Osteoblast (primary cell): ENCODE results near the gene C1QC.

DNA sequence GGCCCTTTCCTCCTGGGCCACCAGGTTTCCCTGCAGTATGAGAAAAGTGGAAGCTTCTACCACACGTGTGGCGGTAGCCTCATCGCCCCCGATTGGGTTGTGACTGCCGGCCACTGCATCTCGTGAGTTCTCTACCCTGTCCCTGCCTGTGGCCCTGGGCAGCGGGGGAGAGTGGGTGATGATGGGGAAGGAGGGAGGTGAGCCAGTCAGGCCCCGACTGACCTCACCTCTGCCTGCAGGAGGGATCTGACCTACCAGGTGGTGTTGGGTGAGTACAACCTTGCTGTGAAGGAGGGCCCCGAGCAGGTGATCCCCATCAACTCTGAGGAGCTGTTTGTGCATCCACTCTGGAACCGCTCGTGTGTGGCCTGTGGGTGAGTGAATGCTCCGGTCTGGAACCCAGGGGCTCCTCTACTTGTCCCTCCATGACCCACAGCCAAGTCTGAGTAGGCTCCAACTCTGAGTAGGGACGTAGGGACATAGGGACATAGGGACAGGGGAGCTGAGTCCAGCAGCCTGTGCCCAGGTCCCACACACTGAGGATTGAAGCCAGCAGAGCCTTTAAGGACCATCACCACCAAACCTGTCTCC lies 4.1 kb downstream of the CELA3A start:
- CAGE, long polyA plus RNA = no peak
- RRBS = no CpG with 5 or more reads among the region's 13 CpGs

DNA sequence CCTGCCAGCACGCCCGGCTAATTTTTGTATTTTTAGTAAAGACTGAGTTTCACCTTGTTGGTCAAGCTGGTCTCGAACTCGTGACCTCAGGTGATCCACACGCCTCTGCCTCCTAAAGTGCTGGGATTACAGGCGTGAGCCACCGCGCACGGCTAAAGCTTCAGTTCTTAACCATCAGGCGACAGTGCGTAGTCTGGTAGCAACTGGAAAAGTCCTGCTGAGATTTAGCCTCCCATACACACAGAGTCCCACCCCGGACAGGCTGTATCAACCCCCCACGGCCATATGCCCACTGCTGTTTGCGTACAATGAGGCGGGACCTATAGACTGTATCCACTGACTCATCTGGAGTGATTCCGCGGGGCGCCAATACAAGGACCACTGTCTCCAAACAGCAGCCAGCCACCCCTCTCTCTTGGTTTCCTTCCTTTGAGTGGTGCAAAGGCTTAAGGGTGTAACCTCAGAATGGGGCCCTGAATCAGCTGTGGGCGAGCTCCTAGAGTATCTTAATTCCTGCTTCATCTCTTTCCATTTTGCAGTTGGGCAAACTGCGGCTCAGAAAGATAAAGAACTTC lies 23.4 kb downstream of the CELA3A start:
- CAGE, long polyA plus RNA = start-site peak on the minus strand centred at position 301 of the sequence, 14 bp wide, 16 and 28 reads in 2 replicates
- RRBS = no CpG with 5 or more reads among the region's 20 CpGs

DNA sequence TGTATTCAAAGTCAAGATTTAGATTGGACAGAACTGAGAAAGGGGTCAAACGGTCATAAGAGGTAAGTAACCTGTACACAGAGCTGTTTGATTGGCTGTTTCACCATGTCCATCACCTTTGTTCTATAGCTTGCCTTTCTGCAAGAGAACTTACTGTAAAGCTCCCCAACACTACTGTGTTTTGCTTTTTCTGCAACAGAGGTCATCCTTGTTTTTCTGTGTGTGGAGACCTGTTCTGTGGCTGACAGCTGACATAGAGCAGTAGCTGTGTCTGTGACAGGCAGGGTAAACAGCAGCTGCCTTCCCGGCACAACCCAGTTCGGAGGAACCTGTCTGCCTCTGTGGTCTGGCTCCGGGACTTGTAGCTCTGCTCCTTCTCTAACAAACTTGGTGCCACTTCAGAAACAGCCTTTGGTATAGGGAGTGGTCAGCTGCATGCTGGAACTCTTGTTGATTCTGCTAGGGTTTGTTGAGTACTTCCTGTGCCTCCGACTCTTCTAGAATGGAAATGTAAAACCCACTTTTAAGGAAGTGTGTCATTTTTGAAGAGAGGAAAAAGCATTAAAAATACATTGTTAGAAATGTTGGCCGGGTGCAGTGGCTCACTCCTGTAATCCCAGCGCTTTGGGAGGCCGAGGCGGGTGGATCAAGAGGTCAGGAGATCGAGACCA lies 21.0 kb upstream of the CDC42 start:
- CAGE, long polyA plus RNA = no peak
- RRBS = 67% methylated on average over 3 of the region's 10 CpGs

- CAGE, long polyA plus RNA = no peak
- RRBS = no CpG with 5 or more reads among the region's 5 CpGs
Measured at GRCh38 chr1:22117165-22117679, 25.7 kb downstream of the WNT4 start.

- CAGE, long polyA plus RNA = no peak
- RRBS = no CpG with 5 or more reads among the region's 9 CpGs
Measured at GRCh38 chr1:22262496-22262985, 119.6 kb upstream of the WNT4 start.

DNA sequence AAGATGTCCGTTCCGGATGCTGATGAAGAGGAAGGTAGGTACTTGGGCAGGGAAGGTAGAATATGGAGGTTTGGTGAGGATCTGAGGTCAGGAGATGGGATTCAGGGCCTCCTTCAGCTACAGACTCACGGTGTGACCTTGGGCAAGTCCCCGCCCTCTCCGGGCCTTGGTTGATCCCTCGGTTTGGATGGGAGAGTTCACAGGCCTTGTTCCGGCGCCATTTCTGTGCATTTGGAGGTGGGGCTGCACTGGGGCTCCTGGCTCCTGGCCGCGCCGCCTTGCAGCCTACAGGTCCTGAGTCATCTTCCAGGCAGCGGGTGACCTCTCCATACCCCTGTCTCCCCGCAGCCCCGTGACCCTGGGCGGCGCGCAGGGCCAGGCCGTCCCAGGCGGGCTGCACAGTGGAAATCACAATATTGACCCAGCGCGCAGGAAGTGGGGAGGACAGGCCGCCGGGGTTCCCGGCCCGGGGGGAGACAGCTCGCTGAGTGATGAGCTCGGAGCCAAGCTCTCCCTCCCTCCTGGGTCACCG lies 142.5 kb upstream of the WNT4 start:
- CAGE, long polyA plus RNA = no peak
- RRBS = 97% methylated on average over 2 of the region's 28 CpGs

DNA sequence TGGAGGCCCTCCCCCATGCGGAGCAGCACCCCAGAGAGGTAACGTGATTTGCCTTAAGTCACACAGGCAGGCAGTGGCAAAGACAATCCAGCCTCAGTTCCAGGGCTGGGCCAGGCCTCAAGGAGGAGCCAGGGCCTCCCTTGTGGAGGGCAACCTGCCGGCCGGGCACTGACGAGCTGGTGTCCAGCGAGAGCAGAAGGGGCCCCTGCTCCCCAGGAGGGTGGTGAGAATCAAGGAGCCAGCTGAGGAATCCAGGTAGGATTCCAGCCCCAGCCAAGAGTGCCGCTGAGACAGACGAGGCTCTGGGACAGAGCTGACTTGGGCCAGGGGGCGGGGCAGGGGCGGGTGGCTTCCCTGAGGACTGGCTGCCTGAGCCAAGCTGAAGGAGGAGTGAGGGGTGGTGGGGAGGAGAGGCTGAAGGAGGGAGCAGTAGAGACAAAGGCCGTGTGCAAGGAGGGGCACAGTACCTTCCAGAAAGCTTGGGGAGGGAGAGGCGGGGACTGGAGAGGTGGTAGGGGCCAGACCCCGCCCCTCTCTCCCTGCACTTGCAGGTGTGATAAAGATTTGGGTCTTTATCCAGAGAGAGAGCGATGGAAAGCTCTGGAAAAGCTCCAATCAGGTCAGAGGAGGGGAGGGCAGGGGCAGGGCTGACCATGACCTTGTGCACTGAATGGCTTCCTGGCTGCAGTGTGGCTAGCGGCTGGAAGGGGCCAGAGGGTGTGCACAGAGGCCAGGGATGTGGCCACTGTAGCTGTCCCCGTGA lies 7.0 kb upstream of the EPHA8 start:
- CAGE, long polyA plus RNA = no peak
- RRBS = no CpG with 5 or more reads among the region's 16 CpGs

GRCh38 chr1:22643254-22643914 lies at the start of gene C1QC:
Gene C1QC, plus strand, starts transcription at chr1:22643633.
- CAGE, long polyA plus RNA = no peak
- RRBS = 57% methylated on average over 2 of the region's 10 CpGs

- CAGE, long polyA plus RNA = no peak
- RRBS = no CpG with 5 or more reads among the region's 1 CpG
Measured at GRCh38 chr1:22654226-22654544, 1.1 kb downstream of the C1QB start.

GRCh38 chr1:22659419-22659876 lies 6.4 kb downstream of the C1QB start:
- CAGE, long polyA plus RNA = no peak
- RRBS = no CpG with 5 or more reads among the region's 6 CpGs

GRCh38 chr1:22792461-22793150 lies 82.0 kb downstream of the EPHB2 start:
- CAGE, long polyA plus RNA = no peak
- RRBS = no CpG with 5 or more reads among the region's 6 CpGs

GRCh38 chr1:22831883-22832451 lies 121.3 kb downstream of the EPHB2 start:
- CAGE, long polyA plus RNA = no peak
- RRBS = no CpG with 5 or more reads among the region's 5 CpGs

GRCh38 chr1:23019973-23020474 lies 756 bp downstream of the KDM1A start:
- CAGE, long polyA plus RNA = no peak
- RRBS = under 1% methylated on average over 9 of the region's 29 CpGs

- CAGE, long polyA plus RNA = no peak
- RRBS = 100% methylated on average over 1 of the region's 10 CpGs
Measured at GRCh38 chr1:23081072-23082023, 62.1 kb downstream of the KDM1A start.

DNA sequence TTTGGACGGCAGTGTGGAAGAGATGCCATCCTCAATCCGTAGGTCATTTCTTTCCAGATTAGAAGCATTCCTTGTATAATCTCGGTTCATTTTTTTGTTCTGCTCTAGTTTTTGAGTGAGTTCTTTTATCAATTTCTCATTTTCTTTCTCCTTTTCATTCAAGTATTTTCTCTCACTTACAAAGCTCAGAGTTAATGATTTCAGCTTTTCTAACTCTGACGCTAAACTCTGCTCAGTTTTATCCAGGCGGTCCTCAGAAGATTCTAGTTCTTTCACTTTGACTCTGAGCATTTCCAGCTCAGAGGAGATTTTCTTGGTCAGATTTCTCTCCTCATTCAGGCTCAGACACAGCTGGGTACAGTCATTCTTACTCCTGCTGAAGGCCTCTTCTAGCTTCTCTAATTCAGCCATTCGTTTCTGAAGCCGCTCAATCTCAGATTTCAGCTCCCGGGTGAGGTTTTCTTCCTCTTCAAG lies 74.3 kb downstream of the KDM1A start:
- CAGE, long polyA plus RNA = no peak
- RRBS = no CpG with 5 or more reads among the region's 8 CpGs

DNA sequence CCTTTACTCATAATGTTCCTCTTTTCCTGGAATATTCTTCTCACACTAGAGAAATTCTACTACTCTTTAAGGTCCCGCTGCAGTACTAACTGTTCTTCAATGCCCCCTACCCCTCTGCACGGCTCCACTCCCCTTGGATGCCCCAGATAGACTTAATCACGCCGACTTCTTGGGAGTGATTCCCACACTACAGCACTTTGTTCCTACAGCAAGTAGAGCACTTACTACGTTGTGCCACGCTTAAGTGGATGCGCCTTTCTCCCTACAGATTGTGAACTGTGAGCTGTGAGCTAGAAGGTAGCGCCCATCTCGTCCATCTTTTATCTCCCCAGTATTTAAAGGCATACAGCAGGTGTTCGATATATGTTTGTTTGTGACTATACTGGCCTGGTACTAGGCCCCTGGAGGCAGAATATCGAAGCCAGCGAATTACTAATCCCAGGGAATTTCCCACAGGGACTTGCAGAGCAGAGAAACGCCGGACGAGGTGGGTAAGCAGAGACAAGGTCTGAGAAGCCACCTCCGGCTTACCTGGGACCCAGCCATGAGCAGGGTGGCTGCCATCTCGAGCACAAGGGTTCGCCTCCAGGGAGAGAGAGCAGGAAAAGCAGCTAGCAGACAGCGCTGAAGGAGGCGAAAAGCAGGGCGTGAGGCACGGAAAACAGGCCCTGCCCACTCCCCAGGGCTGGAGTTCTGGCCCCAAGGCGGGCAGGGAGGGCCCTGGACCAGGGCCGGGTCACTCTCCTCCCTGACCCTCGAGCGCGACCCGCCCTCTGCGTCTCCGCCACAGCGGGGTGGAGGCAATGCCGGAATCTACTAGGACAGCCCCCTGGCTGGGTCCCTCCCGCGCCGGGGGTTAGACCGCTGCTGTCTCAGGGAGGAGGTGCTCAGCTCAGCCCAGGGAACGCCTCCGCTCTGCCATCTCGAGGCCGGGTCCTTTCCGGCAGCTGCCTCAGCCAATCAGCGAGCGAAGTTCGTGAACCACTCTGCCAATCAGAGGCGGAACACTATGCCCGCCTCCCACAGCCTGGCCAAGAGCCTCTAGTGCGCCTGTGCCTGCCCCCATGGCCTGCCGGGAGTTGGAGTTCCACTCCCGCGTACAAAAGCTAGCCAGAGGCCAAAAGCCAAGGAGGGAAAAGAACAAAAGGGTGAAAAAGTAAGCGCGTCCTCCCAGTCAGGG lies 1.8 kb downstream of the ZNF436 start:
- CAGE, long polyA plus RNA = no peak
- RRBS = 1% methylated on average over 22 of the region's 52 CpGs

DNA sequence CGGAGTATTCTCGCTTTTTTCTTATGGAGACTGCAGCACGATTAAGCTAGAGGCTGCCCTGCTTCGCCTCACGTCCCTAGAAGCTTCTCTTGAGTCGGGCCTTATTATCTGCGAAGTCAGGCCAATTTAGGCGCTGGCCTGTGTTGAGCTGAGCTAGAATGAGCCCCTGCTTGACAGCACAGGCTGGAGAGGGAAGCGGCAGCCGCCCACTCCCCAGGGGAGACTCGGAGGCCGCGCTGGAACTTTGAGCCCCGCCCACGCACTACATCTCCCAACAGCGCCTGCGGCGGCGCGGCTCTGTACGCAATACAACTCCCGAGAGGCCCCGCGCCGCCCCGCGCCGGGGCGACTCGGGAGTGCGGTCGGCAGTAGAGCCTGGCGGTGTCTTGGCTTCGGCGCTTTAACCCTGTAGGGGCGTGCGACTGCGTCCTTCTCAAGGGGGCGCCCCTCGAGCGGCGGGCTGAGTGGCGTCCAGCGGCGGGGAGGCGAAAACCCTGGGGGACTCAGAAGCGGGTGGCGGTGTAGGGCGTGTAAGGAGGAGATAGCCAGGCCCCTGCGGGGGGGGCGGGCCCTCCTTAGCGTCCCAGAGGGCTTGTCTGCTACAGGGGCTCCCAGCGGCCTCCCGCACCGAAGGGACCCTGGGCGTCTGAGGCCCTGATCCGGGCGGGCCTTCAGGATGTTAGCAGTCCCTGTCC lies 867 bp downstream of the ZNF436 start:
- CAGE, long polyA plus RNA = no peak
- RRBS = no CpG with 5 or more reads among the region's 58 CpGs

- CAGE, long polyA plus RNA = no peak
- RRBS = no CpG with 5 or more reads among the region's 8 CpGs
Measured at GRCh38 chr1:23370289-23370857, 737 bp upstream of the ZNF436 start.

GRCh38 chr1:23525781-23526811 lies 4.9 kb downstream of the E2F2 start:
- CAGE, long polyA plus RNA = no peak
- RRBS = no CpG with 5 or more reads among the region's 9 CpGs

GRCh38 chr1:23559731-23559938 lies 334 bp upstream of the ID3 start:
- CAGE, long polyA plus RNA = no peak
- RRBS = no CpG with 5 or more reads among the region's 5 CpGs